ReNcell CX (cell line): Measurements from ENCODE around the gene CACNG4.

GRCh38 chr17:66386812-66387438, 84.5 kb downstream of the PRKCA start:
- PRO-cap = no peak

- PRO-cap = no peak
Measured at GRCh38 chr17:66425781-66426309, 123.4 kb downstream of the PRKCA start.

- PRO-cap = no peak
Measured at GRCh38 chr17:66466816-66467421, 164.5 kb downstream of the PRKCA start.

- PRO-cap = unidirectional peak, plus-strand start at chr17:66540514; unidirectional peak, plus-strand start at chr17:66540546
Measured at GRCh38 chr17:66539865-66540815, 237.7 kb downstream of the PRKCA start.

DNA sequence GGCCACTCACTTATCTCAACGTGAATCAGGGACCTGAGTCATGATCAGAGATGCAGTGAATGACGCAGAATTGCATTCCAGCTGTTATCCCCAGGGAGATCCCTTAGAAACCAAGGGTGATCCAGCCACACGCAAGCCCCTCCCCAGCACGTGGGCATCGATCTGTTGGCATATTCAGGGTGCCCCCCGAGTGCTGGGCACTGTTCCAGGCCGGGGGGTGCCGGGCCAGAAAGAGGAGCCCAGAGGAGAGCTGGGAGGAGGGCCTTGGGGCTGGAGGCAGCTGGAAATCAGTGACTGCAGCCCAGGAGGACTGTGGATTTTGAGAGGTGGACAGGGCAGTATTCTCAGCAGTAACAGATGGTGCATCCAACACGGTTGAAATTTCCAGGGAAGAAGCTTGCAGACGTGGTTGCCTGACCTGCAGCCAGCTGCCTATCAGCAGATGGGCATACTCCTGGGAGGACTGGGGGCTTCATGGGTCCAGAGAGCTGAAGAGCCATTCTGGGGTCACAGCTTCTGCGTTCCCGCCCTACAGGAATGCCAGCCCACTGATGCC, 87.1 kb upstream of the CACNG5 start:
- PRO-cap = no peak

DNA sequence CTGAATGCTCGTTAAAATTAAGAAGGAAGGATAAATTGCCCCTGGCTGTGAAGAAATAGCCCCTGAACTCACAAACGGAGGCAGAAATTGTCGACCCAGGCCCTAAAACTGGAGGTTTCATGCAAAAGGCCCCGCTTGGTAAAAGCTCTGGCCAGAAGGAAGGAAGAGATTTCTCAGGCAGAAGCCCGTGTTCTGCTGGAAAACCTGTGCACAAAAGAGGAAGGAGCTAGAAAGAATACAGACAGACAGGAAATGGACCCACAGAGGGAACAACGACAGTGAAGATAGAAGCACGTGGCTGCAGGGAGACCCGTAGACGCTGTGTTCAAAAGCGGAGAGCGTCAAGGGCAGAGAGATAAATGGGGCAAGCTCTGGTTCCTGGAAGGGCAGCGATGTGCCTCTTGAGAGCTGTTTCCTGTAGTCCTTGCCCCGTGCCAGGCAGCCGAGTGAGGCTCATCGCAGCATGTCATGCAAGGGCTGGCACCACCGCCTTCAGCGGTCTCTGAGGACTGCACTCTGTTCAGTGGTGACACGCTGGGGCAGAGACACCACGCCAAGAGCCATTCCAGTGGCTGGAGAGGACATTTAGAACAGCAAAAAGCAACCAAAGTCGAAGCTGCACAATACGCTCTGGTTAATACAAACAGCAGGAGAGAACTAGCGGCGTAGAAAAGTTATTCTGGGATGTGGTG, 43.6 kb upstream of the CACNG5 start:
- PRO-cap = no peak

DNA sequence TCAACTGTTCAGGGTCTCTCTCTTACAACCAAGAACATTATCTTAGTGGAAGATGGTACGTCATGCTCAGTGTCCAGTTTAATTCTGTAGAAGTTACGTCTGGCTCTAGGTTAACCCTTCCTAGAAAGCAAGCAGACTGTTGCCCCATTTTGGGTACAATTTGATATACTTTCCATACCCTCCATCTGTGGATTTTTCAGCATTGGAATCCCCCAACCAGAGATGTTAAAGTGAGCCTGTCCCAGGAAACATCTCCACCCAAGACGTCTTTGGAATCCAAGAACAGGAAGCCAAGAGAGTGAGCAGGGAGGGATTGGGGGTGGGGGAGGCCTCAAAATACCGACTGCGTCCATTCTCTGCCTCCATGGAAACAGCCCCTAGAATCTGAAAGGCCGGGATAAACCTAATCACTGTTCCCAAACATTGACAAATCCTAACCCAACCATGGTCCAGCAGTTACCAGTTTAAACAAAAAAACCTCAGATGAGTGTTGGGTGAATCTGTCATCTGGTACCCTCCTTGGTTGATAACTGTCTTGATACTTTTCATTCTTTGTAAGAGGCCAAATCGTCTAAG, 30.6 kb upstream of the CACNG5 start:
- PRO-cap = no peak

- PRO-cap = bidirectional peak, plus-strand start at chr17:66964713, minus-strand start at chr17:66964371
Measured at GRCh38 chr17:66964125-66964788, at the start of gene CACNG4. Gene CACNG4 (plus strand): TSS chr17:66964707.

- PRO-cap = no peak
Measured at GRCh38 chr17:67072766-67073890, 28.8 kb downstream of the CACNG1 start.

DNA sequence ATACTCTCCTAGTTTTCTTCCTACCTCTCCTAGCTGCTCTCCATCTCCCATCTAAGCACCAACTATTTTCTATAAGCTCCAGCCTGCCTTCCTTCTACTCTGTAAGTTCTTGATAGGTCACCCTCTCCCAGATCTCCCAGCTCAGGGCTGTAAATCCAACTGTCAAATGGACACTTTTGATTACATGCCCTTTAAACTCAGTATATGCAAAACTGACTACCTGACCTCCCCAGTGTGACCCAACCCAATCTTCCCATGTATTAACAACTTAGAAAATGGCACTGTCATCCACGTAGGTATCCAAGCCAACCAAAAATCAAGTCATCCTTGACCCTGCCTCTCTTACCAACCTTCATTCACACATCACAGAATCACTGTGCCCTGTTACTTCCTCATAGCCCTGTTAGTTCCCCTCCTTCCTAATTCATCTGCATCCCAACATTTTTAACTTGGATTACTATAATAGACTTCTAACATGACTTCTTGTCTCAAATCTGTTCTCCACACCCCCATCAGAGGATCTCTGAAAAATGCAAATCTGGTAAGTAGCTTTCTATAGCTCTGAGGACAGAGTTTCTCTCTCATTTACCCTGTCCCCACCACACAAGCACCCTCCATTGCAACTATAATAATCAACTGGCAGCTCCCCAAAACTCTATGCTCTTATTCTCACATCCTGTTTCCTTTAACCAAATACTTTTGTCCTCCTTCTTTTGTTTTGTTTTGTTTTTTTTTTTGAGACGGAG, 73.7 kb downstream of the HELZ start:
- PRO-cap = no peak

DNA sequence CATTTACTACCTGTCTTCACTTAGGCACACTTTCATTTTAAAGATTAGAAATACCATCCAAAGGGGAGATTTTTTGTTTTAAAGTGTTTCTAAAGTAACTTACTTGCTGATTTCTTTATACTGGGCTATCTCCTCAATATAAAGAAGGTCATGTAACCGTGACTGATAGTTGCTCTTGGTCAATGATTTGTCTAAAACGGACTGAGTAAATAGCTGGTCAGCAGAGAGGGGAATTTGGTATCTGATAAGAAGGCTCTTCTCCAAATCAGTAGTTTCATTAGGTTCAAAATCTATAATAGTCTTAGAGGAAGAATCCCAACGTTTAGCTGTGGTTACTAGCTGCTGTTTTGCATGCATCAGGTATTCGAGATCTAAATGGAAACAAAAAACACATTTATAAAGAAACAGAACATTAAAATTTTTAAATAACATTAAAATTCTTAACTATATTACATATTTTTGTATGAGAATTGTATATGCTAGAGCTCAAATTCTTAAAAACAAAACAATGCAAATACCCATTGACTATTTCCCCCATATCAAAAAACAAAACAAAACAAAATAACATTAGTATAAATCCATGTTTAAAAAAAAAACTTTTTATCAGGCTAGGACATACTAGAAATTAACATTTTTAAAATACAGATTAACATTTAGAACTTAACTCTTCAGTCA, 66.3 kb downstream of the HELZ start:
- PRO-cap = no peak

GRCh38 chr17:67223916-67224528, 21.0 kb downstream of the HELZ start:
- PRO-cap = no peak

DNA sequence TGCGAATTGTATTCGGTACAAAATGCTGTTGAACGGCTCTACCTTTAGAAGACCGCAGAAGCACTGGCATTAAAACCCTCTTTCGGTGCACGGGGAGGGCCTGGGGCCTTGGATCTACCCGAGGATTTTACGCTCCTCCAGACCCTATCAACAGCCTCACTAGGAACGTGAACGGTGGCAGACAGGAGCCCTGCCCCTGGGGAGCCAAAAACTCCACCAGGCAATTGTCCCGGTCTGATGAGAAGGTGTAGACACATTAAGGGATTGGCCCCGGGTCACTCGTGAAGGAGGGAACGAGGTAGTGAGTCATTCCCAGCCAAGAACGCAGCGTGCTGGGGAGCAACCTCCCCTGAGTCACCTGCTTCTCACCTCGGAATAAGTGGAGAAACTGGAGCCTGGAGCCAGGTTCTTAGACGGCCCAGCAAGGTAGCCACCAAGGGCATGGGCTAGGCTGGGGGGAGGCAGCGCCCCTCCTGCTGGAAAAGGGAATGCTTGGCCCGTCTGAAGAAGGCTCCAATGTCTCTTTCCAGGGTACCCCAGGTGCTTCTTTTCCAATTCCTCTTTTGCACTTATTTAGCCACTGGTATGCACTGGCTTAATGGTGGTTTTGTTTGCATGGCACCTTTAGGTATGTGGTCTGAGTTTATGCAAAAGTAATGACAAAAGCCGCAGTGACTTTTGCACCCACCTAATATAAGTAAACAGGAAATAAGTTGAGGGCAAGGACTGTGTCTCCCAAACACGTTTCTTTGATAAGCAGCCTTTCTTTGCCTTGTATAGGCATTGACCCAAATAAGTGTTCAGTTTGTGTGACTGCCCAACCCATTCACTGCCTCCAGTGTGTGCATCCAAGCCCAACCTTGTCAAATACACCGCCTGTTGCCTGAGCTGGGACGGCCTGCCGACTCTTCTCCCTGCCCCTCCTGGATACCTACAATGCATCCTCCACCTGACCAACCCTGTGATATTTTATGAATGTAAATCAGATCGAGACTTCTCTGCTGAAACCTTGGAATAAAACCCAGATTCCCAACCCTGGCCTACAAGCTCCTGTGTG, 1.8 kb upstream of the HELZ start:
- PRO-cap = no peak

DNA sequence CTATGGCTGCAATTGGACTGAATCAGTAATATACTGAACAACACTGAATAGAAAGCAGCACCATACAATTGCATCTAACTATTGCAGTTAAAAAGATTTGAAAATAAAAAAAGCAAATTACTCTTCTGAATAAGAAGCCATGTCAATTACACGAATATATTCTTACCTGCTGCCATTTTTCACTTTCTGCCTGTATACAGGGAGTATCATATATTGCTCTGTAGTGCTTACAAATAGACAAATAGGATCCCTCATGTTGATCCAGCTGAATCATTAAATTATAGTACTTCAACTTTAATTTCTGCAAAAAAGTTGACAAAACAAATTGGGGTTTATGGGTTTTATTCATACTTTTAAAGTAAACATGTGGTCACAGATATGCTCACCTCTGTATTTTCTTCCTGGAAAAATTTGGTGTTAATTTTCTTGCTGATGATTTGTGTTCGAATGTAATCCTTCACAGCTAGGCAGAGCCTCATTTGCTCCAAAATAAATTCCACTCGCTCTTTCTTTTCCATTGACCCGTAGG, 19.4 kb downstream of the PSMD12 start:
- PRO-cap = no peak

- PRO-cap = no peak
Measured at GRCh38 chr17:67357073-67357740, 9.2 kb downstream of the PSMD12 start.

DNA sequence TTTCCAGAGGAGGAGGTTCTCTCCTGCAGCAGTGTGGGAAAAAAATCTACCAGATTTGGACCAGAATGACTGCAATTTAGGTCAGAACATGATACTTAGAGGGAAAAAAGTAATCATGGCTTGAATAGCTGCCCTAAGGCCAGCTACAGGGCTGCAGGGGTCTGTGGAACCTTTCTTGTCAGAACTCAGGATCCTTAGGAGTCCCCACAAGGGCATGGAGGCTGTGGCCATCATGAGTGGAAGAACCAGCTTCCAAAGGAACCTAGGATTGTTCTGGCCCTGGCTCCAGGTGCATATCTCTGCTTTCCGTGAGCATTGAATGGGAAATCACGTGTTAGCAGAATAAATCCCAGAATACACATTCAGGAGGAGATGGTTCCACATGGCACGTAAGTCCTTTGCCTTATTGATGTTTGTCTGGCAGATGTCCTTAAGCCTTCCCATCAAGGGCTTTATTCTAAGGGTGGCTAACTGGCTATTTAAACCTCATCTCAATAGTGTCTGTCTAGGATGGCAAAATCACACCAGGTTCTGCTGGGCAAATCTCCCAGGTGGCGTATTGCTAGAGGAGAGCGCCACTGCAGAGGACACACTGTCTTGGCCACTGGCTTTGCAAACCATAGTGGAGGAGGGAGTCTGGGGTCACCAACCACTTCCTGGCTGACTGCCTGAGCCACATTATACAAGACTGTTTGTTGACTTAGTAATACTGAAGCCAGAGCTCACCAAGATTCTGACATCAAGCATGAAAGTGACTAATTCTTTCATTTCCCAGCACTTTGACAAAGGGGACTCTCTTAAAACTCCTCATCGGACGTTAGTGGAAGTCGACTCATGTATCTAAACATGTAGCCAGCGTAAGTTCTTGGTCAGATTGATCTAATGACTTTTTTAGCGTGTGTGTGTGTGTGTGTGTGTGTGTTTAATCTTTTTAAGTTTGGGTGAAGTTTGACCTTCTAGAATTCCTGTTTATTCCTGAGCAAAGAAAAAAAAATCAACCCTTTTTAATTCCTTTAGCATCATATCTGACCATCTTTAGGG, 13.4 kb downstream of the PITPNC1 start:
- PRO-cap = no peak

- PRO-cap = no peak
Measured at GRCh38 chr17:67449780-67450492, 72.9 kb downstream of the PITPNC1 start.

DNA sequence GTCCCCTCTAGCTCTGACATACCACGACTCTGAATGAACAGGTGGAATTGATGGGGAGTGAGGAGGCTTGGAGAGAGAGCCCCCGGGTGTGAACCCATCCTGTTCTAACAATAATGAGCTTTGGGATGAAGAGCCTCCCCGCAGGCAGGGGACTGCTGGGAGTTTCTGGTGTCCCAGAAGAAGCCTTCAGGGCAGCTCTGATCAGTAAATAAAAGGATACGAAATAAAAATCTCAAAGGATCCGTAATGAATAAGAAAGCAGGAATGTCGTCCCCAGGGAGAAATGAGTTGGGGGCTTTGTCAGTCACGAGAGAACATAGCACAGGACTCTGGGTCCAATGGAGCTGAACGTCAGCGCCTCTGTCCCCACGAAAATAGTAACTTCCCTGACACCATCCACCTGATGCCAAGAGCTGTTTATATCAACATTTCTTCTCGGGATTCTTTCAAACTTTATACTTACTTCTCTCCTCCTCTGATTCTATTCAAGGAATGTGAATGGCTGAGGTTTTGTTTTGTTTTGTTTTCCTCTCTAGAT, 113.4 kb downstream of the PITPNC1 start:
- PRO-cap = no peak

GRCh38 chr17:67650737-67651338, 66.9 kb upstream of the NOL11 start:
- PRO-cap = no peak

DNA sequence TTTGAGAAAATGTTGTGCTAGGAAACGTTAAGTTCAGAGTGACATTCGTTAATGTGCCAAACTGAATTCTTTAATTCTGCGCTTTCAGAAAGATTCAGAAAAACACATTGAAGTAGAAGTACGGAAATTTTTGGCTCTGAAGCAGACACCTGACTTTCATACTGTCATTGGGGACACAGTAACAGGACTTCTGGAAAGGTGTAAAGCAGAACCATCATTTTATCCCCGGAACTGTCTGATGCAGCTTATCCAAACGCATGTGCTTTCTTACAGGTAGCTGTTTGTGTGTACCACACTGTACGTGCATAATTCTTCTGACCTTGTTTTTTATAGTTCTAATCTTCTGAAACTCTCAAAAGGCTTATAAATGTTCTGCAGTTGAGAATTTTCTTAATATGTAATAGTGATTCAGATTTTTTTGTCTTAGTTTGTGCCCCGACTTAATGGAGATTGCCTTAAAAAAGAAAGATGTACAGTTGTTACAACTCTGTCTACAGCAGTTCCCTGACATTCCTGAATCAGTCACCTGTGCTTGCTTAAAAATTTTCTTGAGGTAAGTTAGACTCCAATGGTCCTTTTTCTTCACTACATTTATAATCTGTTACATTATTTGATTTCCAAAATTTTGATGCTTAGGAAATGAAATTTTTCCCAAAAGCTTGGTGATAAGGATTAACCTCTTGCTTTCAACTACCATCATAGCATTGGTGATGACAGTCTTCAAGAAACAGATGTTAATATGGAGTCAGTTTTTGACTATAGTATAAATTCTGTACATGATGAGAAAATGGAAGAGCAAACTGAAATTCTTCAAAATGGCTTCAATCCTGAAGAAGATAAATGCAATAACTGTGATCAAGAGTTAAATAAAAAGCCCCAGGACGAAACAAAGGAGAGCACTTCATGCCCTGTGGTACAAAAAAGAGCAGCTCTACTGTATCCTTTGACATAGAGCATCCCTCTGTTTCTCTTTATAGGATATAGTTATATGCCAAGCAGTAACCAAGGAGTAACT, 20.0 kb downstream of the NOL11 start:
- PRO-cap = no peak